Body of pancreas (tissue), 2 donors: ENCODE results near the gene FMO2.

GRCh38 chr1:169900523-169900813, 6.8 kb upstream of the SCYL3 start:
- PRO-cap = no peak
- RAMPAGE, long total RNA, 2 experiments = no peak in any of the 2 experiments

DNA sequence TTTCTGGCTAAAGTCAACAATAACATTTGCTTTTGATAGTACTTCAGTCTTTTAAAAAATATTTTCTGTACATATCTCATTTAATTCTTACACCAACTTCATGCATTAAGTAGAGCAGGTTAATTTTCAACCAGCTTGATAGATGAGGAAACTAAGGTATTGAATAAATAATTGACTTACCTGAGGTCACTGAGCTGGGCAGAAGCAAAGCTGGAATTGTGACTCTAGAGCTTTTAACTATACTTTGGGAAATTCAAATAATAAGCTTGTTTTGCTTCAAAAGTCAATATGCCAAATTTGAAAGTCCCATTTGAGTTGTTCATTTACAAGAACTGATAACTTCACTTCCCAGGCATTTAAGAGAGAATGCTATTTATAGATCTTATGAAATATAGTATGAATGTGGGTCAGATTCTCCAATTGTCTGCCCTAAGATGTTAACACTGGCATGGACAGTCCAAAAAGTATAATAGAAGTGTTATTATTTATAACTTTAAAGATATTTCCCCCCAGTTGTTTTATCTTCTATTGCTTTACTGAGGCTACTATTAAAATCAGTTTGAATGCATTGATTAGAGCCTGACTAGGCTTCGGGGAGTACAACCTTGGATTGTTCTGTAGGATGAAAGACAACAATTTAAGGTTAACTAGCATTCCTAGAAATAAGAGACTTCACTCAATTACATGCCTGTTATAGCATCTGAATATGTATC, 6.2 kb downstream of the GORAB start:
- PRO-cap = no peak
- RAMPAGE, long total RNA, 2 experiments = no peak in any of the 2 experiments

GRCh38 chr1:170562525-170563630, 30.9 kb downstream of the GORAB start:
- PRO-cap = no peak
- RAMPAGE, long total RNA, 2 experiments = no peak in any of the 2 experiments

DNA sequence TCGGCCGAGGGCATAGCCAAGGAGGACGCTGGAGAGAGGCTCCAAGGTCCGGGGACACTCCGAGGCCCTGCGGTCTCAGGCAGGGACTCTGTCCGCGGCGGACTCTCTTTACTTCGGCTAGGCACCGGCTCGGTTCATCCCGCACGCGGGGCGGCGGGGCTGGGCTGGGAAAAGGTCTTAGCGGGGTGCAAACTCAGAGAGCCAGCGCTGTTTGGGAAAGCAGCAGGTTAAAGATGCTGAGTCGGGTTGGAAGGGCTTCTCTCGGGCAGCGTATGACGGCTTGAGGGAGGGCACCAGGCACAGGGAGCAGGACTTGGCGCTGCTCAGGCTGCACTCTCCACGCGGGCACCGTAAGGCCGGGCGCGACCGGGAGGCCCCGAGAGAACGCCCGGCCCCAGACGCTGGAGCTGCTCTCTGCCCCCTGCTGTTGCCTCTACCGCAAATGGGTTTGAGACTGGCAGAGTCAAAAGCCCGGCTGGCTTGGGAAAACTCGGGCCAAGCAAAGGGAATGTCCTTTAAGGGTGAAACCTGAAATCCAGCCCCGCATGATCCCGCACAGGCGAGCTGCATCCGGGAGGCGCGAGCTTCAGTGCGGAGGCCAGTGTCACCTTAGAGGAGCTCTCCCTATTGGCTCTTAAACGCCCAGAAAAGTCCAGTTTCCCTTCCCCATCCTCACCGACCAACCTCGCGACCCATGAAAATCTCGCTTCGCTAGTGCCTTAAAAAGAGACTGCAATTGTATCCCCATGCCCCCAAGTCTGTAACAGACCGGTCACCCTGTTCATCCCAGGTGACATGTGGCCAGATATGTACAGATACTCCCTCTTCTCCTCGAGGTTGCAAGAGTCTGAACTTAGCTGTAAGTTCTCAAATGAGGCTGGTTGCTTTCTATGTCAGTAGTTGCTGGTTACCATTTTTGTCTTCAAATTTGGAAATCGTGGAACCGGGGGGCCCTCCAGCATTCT, 988 bp downstream of the PRRX1 start:
- PRO-cap = no peak
- RAMPAGE, long total RNA, 2 experiments = no peak in any of the 2 experiments

DNA sequence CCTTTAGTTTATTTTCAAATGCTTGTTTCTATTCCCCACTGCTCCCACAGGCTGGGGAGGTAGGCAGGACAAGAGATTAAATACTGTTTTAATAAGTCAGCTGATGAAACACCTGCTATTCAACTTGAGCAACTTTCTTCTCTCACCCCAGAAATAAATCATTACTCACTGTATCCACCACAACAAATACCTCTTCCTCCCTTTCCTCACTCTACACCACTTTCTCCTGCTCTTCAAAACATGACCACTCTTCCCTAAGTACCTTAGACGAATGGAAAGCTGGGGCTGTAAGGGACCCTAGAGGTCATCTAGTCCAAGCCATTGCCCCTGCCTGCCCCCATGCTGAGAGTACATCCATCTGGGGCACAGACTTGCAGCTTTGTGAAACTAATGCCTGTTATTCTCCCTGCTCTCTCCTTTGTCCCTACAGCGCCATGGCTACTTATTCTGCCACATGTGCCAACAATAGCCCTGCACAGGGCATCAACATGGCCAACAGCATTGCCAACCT, 71.7 kb downstream of the PRRX1 start:
- PRO-cap = no peak
- RAMPAGE, long total RNA, 2 experiments = no peak in any of the 2 experiments

- PRO-cap = no peak
- RAMPAGE, long total RNA, 2 experiments = no peak in any of the 2 experiments
Observed at GRCh38 chr1:171141289-171142062, 43.6 kb upstream of the FMO2 start.

DNA sequence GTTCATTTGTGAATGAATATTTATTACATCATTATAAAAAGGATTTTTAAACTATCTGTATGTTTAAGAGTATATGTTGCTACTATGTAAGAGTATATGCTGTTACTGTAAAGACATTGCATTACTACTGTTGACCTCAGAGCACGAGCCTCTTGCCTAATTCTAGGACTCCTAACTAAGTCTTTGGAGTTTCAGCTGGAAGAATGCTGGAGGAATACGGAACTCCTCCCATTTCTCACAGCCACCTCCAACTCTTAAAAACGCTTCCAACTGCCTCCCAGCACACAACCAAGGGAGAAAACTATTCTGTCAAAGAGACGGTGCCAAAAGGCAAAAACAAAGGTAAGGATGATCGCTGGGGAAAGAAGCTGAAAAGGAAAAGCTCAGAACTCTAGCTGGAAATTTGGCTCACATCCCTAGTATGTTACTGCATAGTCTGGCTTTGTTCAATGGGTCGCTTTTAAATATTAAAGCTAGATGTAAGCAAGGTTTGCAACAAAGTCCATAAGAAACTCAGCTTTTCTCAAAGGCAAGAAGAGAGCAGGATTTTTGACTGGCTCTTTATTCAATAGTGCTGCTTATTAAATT, at the start of gene FMO2:
TSS of gene FMO2 (plus strand) at position 283 of the 588 bp plus-strand sequence.
- PRO-cap = unidirectional peak, plus-strand start at position 312 of the sequence
- RAMPAGE, long total RNA, 2 experiments = start-site peak on the plus strand in 2 of 2 experiments, centred at positions 283 to 285 of the sequence, 349 to 518 reads per replicate

- PRO-cap = no peak
- RAMPAGE, long total RNA, 2 experiments = no peak in any of the 2 experiments
Observed at GRCh38 chr1:171484848-171485235, 488 bp upstream of the PRRC2C start.

DNA sequence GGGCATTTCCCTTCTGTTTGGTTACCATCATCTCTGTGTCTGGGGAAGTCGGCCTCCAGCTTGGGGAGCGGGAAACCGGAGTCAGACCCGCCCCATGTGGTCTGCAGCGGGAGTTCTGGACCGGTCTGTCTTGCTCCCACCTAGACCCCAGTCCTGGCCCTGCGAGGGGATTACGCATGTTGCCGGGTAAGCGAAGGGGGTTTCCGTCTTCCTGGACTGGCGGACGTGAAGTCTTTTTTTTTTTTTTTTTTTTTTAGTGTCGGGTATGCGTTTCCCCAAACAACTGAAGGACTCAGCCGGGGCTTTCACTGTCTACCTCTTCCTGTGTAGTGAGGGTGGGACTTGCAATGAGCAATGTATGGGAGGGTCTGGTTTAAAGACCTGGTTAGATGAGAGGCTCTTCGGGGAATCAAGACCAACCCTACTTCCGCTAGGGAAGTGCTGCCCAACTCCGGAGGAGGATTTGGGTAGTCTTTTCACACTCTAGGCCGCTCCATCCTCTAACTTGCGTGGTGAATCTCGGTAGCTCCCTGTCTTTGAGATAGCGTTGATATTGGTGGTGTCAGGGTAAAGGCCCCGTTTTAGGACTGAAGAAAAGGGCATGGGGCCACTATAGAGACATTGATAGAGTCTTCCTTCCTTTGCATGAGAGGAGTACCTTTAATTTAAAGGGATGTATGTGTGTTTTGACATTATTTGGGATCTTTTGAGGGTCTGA, 704 bp downstream of the PRRC2C start:
- PRO-cap = bidirectional peak, plus-strand start at position 282 of the sequence, minus-strand start at position 155 of the sequence
- RAMPAGE, long total RNA, 2 experiments = no peak in any of the 2 experiments

DNA sequence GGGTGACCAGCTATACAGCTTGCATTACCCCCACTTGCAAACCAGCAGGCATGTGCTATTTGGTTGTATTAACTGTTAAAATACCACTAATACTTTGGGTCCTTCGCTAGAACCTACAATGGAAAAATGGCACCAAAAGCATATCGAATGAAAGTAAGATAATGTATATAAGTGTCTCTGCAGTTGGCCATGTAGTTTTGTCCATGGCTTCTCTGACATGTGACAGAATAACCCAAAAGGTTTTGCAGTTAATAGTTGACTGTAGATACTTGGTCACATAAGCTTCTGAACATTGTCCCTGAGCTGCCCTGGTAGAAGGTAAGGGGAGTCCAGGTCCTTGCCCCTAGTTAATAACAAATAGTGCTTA, 27.0 kb upstream of the MYOCOS start:
- PRO-cap = no peak
- RAMPAGE, long total RNA, 2 experiments = no peak in any of the 2 experiments

DNA sequence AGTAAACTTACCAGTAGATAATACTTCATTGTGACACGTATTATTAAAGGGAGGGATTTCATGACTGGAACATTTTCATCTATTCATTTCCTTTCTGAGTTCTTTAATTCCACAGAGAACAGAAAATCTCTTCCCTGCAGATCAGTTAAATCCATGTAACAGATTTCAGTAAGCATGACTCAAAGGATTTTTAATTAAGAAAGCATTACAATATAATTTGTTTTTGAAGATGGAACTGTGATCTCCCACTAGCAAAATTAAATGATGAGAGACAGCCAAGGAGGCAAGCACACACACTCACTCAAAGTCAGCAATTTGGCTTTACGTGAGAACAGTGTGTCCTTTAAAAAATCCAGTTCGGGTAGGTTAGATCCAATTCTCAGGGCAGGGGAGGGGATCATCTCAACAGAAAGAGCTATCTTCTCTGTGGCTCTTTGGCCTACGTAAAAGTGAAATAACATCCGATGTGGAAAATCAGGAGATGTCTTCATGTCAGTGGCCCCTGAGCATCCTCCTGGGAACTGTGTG, 10.7 kb upstream of the MYOC start:
- PRO-cap = no peak
- RAMPAGE, long total RNA, 2 experiments = no peak in any of the 2 experiments

DNA sequence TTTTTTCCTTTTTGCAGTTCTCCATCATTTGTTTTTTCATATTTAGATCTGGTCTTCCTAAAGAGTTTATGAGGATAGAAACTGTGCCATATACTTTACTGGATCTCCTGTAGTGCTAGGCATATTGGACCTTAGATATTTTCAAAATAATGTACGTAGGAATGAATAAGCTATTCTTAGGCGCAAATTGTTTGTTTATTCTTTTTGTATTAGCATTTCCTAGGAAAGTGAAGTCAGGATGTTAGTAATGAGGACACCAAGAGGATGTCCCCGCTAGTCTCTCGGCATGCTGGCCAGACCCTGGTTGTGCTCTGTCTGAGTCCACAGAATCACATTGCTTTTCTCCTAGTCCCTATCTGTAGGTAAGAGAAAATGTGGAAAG, 31.0 kb downstream of the DNM3 start:
- PRO-cap = no peak
- RAMPAGE, long total RNA, 2 experiments = no peak in any of the 2 experiments

DNA sequence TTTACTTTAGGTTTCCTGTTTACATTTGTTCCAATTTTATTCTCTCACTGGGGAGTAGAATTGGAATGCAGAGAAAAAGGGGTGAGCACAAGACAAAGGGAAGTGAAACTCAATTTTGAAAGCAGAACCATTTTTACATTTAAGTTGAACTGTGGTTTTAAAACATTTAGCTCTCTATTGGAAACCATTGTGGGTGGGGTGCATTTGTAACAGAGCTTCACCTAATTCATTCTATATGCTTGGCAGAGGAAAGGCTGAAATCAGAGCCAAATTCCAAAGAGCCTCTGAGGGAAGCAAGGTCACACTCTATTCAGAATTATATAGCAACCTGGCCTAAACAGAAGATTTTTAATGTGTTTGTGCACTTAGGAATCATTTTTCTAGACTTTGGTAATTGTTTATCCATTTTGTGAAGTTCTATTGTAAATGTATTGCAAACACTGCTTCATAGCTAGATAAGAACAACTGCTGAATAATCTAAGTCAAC, 235.2 kb upstream of the C1orf105 start:
- PRO-cap = no peak
- RAMPAGE, long total RNA, 2 experiments = no peak in any of the 2 experiments

DNA sequence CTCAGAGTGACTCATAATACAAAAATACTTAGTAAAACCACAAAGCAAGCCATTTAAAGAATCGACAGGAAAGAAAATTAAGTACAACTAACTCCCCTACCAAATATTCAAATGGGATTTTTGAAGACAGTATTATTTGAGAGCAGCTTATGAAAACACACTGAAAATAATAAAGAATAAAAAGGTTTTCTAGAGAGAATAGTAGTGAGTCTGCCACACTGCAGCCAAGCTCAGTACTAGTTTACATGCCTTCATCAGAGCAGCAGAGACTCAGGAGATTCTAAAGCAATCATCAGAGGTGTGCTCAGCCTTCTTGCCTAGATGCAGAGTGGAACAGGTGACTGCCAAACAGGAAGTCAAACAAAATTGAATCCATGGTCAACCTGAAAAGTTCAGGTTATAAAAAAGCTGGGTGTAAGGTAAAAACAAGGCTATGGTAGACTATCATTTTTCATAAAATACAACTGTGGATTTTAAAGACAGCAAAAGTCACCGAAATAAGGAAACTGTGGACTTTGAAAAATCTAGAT, 165.3 kb upstream of the C1orf105 start:
- PRO-cap = no peak
- RAMPAGE, long total RNA, 2 experiments = no peak in any of the 2 experiments

DNA sequence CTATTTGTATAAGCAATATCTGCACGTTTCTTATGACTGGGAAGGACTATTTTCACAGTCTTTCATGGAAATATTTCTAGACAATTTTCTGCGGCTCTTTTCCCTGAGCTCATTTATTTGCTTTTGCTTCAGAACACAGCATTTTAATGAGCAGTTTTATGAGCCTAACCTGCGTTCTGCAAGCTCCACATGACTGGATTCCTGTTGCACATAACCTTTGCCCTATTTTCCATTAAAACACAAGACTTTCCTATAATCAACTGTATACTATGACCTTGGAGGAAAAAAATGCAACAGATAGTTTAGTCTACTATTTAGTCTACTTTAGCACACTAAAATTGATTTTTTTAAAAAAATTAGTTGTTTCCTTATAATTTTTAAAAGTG, 60.8 kb upstream of the C1orf105 start:
- PRO-cap = no peak
- RAMPAGE, long total RNA, 2 experiments = no peak in any of the 2 experiments

DNA sequence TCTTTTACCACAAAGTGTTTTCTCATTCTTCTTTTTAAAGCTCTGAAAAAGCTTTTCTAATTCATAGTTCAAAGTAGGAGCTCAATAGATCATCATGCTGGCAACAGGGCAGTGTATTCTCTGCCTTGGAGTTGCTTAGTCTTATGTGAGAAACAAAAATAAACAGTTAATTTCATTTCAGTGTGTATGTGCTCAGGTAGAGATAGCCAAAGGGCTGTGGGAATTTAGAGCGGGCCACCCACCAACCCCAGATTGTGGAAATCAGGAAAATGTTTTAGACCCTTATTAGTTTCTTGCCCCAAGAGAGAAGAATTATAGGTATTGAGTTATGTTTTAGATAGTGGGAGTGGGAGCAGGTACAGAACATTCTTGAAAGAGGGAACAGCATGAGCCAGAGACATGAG, 11.3 kb downstream of the SUCO start:
- PRO-cap = no peak
- RAMPAGE, long total RNA, 2 experiments = start-site peak on the plus strand in 1 of 2 experiments, centred at position 226 of the sequence, 19 reads per replicate

DNA sequence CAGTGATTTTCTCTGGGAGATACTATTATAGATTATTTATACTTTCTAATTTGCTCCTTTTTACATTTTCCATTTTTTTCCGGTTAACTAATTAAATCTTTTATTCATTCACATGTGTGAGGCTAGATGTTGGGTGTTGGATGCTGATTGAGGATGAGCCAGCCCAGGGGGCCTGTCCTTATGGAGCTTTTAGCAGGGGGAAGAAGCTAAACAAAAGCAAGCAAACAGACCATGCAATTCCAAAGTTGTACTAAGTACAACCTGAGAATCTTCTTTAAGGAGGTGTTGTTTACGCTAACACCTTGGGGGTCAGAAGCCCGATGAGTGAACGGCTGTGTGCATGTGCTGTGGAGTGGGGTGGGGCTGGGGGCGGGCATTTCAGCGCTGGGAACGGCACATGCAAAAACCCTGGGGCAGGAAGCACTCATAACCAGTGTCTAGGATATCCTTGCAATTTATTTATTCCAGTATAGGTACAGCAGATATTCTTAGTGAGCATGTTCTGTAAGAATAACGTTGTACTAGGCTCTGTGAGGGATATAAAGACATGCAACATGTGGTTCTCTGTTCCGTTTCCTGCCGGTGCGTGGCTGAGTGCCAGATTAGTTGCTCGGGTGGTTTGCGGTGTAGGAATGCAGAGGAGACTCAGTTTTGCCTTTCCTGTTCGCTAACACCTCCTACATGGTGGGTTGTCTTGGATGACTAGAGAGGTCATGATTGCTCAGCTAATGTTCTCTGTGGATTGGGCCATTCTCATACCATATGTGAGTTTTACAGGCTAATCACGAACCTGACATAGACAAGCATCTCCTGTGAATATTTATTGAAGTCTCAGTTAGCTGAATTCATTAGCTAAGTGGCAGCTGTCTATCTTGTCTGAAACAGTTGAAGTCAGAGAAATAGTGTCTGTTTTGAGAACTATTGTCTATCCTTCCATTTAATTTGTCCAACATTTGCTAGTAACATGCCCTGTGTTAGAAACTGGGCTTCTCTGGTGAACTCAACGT, 3.7 kb downstream of the FASLG start:
- PRO-cap = no peak
- RAMPAGE, long total RNA, 2 experiments = no peak in any of the 2 experiments

GRCh38 chr1:173051087-173051306, 256 bp upstream of the TNFSF18 start:
- PRO-cap = no peak
- RAMPAGE, long total RNA, 2 experiments = no peak in any of the 2 experiments

DNA sequence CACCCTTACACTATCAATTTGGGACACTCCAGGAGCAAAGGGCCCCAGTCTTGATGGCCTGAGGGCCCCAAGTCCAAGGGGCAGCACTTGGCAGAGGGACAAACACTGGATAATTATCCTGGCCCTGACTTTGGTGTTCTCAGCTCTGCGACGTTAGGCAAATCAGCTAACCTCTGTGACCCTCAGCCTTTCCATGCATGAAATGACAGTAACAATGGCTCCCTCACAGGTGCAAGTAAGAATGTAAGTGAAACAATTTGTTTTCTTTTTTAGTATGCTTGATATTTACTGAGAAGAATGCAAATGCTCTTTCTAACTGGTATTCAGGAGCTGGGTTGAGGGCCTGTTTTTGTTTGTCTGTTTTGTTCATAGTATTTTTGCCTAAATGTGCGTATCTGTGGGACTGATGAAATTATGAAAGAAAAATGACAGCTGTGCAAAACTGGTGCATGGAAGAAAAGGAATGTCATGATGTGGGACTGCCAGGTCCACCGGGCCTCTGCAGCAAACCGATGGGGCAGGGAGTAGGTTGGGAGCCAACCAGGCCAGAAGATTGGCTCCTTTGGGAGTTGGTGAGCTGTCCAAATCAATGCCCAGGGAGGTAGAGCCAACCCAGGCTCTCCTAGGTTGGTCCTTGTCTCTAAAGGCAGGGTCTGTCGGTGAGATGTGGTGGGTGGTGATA, 61.5 kb upstream of the PRDX6 start:
- PRO-cap = no peak
- RAMPAGE, long total RNA, 2 experiments = no peak in any of the 2 experiments

GRCh38 chr1:173418321-173418709, 58.8 kb upstream of the PRDX6 start:
- PRO-cap = no peak
- RAMPAGE, long total RNA, 2 experiments = no peak in any of the 2 experiments